Iris pigment epithelial cell (primary cell): Measurements from ENCODE around the gene GSTM5.

DNA sequence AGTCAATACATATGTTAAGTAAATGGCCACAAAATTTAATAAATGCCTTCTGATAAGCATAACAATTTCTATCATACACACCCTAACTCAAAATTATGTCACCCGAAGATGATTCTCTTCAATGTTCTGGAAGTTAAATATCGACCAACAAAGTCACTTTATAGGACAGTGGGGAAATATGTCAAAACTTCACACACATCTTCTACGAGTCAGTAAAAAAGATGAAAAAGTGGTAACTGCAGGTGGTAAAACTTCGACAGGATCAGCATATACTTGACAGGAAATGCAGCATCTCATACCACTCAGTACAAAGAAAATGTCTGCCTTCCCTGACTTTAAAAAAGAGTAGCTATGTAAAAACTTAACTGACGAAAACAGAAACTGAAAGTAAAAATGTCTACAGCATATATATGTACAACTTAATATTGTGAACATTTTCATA is 982 bp downstream of the PSMA5 start:
- RRBS, result no CpG with 5 or more reads among the region's 5 CpGs

GRCh38 chr1:109426499-109427116 is 360 bp upstream of the PSMA5 start:
- RRBS, result 3% methylated on average over 10 of the region's 31 CpGs

- RRBS, result no CpG with 5 or more reads among the region's 26 CpGs
Observed at GRCh38 chr1:109484402-109485618, 1.1 kb downstream of the ATXN7L2 start.

DNA sequence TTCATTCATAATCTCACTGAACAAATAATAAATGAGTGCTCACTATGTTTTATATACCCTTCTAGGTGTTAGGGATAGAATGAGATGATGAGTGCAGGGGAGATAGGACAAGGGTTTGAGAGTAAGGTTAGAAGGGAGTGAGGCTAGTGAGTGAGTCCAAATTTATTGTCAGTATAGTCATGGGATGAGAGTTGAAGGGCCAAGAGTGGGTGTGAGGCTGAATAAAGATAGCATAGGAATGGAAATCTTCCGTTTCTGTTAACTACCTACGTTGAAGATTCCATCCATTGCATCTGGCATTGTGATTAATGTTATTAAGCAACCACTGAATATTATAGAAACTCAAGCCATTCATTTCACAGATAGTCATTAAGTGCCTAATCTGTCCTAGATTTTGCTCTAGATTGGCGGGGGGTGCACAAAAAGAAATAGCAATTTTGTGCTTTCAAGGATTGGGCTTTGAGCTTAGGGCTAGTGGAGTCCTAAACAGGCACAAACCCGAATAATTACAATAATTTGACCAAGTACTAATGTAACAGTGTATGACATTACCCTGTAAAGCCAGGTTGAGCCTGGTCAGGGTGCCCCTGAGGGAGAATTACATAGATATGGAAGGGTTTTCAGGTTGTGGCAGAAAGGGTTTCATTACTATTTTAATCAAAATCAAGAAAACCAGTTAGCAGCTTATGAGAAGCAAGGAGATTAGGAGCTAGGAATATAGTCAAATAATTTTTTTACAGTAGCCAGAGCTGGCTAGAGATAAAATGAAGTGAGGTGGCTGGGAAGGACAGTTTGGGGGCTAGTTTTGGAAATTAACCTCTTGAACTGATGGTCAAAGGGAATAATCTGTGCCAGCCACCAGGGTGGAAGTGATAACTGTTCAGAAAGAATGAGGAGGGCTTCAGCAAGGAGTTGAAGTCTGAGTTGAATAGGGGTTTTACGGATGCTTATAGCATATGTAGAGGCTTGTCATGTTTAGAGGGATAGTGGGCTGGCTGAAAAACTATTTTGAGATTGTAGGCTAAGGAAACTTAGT is 17.2 kb downstream of the GNAI3 start:
- RRBS, result no CpG with 5 or more reads among the region's 5 CpGs

DNA sequence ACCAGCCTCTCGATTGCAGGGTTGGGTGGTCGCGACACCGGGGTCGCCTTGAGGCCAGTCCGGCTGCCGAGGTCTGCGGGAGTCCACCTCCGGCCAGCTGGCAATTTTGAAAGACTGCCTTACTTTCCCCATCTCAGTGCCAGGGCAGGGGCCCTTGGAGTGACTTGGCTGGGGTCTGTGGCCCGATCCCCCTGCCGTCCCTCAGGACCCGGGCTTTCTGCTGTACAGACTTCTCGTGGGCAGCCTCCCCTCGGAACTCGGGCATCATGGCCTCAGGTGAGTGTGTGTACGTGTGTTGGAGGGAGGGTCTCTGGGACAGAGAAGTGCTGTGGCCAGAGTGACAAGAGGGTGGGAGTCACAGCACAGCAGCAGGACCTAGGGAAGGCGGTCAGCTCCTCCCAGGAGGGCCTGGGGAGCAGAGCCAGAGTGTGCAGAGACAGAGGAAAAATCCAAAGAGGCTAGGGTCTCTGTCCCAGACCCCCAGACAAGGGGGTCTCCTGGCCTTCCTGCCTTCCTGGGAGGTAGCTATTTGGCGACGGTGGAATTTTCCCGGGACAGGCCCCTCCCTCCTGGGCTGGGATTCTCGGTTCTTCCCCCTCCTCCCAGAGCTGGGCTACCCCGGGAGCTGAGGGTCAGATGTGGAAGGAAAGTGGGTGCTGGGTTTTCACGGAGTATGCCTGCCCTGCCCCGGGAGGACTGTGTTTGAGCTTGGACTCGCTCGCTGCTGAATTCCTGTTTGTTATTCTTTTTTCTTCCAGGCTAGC is 548 bp downstream of the AMPD2 start:
- RRBS, result 3% methylated on average over 5 of the region's 26 CpGs

DNA sequence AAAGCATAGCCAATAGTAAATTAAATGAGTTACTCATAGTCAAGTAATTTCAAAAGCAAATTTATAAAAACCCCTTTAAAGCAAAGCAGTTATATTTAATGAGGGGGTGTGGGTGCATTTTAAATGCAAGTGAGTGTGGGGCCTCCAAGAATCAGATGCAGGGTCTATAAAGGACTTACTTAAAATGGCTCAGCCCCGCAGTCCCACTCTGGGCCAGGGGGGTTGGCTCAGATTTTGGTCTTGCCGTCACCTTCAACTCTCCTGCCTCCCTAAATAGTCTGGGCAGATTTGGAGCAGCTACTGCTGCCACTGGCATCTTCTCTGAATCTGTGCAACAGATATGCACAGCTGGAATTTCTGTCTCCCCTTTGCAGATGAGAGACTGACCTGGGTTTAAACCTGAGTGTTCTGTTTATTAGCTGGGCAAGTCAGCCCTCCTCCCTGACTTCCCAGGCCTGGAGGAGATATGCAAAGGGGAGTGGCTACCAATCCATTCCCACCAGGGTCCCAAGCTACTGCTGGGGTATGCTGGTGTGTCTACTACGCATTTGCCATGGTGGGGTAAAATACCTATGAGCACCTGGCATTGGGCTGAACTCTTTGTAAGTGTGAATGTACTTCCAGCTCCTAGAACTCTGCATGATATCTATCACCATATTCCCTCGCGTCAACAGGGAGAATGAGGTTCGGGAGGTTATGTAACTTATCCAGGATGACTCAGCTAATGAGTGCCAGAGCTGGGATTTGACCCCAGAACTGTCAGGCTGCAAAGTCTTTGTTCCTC is 16.4 kb downstream of the AMPD2 start:
- RRBS, result no CpG with 5 or more reads among the region's 6 CpGs

- RRBS, result 16% methylated on average over 3 of the region's 49 CpGs
Observed at GRCh38 chr1:109711919-109712904, at the start of gene GSTM5. Gene GSTM5 (plus strand): TSS chr1:109712251.

DNA sequence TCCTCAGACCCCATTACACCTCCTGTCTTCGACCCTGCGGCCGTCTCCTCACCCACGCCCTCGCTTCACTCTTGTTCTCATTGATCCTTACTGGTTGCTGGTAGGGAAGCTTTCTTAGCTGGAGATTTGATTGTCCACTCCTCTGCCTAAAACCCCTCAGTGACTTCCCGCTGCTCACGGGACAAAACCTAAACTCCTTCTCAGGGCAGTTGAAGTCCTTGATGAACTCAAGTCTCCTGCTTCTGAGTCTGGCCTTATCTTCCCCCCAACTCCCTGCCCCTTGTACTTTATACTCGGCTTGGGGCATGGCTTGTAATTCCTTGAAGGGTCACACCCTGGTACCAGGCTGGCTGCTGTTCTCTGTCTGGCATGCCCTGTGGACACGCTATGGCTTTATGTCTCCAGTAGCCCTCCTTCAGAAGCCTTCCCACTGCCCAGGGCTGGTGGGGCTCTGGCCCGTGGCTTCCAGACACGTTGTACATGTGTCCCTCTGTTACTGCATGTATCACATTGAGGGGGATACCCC is 2.4 kb upstream of the EPS8L3 start:
- RRBS, result no CpG with 5 or more reads among the region's 11 CpGs

DNA sequence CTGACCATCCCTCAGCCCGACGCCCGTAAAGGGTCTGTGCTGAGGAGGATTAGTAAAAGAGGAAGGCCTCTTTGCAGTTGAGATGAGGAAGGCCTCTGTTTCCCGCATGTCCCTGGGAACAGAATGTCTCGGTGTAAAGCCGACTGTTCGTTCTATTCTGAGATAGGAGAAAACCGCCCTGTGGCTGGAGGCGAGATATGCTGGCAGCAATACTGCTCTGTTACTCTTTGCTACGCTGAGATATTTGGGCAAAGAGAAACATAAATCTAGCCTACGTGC is 3.2 kb upstream of the EPS8L3 start:
- RRBS, result no CpG with 5 or more reads among the region's 11 CpGs

- RRBS, result no CpG with 5 or more reads among the region's 13 CpGs
Observed at GRCh38 chr1:109791977-109792611, 28.4 kb upstream of the EPS8L3 start.

DNA sequence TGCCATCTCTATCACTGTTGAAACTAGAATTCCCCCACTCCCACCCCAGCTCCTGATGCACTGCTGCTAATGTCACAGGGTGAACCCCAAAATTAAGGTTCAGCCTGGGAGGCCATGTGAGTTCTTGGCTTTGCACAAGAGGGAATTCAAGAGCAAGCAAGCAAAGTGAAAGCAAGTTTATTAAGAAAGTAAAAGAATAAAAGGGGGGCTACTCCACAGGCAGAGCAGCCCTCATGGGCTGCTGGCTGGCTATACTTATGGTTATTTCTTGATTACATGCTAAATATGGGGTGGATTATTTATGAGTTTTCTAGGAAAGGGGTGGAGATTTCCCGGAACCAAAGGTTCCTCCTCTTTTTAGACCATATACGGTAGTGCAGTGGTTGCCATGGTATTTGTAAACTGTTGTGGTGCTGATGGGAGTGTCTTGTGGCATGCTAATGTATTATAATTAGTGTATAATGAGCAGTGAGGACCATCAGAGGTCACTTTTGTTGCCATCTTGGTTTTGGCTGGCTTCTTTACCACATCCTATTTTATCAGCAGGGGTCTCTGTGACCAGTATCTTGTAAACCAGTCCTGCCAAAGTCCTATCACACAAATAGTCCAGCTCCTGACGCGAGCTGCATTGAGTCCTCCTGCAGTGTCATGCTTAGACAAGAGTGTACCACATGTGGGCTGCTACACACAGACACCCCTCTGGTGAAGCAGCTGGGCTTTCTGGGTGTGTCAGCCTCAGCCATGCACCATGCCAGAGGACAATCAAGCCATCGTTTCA is 46.4 kb upstream of the CSF1 start:
- RRBS, result no CpG with 5 or more reads among the region's 5 CpGs

- RRBS, result no CpG with 5 or more reads among the region's 9 CpGs
Observed at GRCh38 chr1:109883252-109883931, 27.3 kb upstream of the CSF1 start.

GRCh38 chr1:109977344-109977701 is 7.2 kb upstream of the AHCYL1 start:
- RRBS, result no CpG with 5 or more reads among the region's 7 CpGs

GRCh38 chr1:109990161-109990859 is 5.7 kb downstream of the AHCYL1 start:
- RRBS, result no CpG with 5 or more reads among the region's 4 CpGs

GRCh38 chr1:110016132-110016849 is 18.1 kb upstream of the STRIP1 start:
- RRBS, result no CpG with 5 or more reads among the region's 4 CpGs

DNA sequence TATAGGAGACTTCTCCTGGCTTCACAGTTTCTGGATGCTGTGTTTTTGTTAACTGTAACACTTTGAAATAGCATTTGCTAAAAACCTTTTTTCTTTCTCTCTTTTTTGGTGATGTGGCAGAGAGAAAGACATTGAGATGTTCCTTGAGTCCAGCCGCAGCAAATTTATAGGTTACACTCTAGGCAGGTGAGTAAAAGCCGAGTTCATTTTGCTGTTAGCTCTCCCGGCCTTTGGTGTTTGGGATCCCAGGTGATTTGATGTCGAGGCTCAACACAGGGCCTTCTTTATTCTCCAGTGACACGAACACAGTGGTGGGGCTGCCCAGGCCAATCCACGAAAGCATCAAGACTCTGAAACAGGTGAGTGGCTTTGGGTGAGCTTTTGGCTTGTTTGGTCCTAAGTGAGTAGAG is 10.3 kb downstream of the STRIP1 start:
- RRBS, result no CpG with 5 or more reads among the region's 6 CpGs

GRCh38 chr1:110116339-110117044 is 4.2 kb downstream of the UBL4B start:
- RRBS, result no CpG with 5 or more reads among the region's 11 CpGs

- RRBS, result no CpG with 5 or more reads among the region's 4 CpGs
Observed at GRCh38 chr1:110232000-110232577, 22.0 kb downstream of the KCNC4 start.

DNA sequence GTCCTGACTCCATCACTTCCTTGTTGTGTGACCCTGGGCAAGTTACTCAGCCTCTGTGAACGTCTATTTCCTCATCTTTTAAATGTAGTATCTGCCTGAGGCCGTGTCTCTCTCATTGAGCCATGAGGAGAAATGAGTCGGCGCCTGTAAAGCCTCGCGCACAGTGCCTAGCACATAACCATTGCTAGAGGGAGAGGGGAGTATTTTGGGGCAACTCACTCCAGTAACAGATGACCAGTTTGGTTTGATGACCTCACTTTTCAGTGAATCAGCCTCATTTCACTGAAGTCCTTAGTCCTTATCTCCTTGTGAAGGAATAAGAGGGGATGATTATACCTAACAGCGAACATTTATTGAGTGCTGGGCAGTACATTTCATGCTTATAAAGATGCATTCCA is 25.7 kb downstream of the KCNC4 start:
- RRBS, result no CpG with 5 or more reads among the region's 7 CpGs

DNA sequence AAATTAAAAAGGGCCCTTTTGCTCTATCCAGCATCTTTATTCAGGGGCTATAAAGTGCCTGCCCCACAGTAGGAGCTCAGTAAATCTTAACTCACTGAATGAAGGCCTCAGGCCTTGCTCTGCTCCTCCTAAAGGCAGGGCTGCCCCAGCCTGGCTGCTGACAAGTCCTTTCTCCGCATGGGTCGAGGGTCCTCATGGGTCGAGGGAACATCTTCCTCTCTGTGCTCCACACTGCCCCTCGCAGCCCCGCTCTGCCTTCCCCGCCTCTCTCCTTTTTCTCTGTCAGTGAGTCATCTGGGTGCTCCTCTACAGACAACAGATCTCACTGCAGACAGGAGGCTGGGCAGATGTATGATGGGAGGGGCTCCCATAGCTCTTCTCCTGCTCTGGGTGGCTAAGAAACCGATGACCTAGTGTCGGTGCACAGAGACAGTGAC is 5.6 kb downstream of the KCNA10 start:
- RRBS, result no CpG with 5 or more reads among the region's 8 CpGs